Thoracic aorta (tissue), 1 donor: ENCODE results near the genes TPR and PTGS2.

GRCh38 chr1:183807282-183808252, 2.6 kb downstream of the RGL1 start:
- RAMPAGE, long total RNA, result no peak

DNA sequence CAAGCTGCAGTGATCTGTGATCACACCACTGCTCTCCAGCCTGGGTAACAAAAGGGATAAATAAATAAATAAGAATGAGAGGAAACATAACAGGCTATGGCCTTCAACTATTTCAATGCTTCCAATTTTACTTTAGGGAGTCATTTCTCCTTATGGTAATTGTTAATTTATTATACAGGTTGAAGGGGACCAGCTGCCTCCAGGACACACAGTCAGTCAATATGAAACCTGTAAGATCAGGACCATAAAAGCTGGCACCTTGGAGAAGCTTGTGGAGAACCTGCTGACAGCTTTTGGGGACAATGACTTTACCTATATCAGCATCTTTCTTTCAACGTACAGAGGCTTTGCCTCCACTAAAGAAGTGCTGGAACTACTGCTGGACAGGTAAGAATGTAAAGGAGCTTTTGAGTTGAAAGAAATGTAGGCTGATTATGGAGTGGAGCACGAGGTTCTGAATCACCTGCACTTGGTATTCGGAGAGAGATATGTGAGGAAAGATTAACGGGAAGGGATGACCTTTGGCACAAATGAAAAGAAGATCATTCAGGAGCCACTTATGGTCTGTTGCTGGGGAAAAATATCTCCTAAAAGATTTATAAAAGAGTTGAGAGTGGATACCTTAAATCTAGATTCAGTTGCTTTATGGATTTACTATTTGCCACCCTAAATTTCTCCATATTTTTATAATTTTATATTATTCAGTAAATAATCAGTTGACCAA, 42.6 kb downstream of the RGL1 start:
- RAMPAGE, long total RNA, result no peak

- RAMPAGE, long total RNA, result no peak
Observed at GRCh38 chr1:183926077-183926988, 111.2 kb downstream of the COLGALT2 start.

- RAMPAGE, long total RNA, result no peak
Observed at GRCh38 chr1:184408084-184408634, 21.3 kb downstream of the C1orf21 start.

GRCh38 chr1:184457344-184458088, 70.7 kb downstream of the C1orf21 start:
- RAMPAGE, long total RNA, result no peak

GRCh38 chr1:184610795-184611704, 143.6 kb downstream of the EDEM3 start:
- RAMPAGE, long total RNA, result no peak

DNA sequence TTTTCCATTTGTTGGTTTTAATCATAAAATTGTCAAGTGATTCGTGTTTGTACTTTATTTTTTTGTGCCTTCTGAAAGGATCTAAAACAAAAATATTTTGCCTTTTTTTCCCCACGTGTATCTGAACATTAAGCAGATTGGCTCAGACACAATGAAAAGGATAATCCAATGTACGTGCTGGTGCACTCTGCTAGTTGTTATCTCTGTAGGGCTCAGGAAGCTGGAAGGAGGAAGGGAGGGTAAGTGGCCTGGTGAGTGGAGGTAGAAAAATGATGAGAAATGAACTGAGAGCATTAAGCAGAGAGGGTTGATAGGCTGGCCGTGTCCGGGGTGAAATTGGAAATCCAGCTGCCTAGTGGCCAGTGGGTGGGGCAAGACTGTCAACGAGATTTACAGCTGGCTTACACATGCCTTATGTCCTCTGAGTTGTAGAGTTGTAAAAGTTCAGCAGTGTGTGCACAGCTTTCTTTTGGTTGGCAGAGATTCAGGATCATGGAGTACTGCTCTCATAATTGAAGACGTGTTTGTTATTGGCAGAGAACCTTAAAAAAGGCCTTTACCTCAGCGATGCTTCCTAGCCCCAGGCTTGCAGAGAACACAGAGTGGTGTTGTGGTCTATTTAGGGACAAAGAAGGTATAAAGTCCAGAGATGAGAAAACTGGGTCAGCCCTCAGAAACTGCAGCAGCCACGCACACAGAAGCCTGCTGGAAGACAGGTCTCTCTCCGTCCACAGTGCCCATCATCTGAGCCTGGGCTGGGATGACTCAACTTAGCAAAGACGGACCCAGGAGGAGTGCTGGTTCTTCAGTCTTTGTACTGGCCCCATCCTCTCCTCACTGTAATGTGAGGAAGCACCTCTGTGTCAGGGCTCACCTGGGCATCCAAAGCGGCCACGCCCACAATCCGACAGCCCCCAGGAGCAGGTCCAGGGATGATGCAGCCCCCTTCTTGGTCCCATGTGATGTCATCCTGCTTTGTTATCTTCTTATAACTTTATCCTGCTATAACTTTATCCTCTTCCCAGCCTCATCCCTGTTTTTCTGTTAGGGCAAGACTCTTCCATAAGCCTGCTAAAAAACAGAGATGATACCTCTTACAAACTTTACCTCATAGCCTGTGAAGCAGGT, 132.3 kb downstream of the EDEM3 start:
- RAMPAGE, long total RNA, result no peak

DNA sequence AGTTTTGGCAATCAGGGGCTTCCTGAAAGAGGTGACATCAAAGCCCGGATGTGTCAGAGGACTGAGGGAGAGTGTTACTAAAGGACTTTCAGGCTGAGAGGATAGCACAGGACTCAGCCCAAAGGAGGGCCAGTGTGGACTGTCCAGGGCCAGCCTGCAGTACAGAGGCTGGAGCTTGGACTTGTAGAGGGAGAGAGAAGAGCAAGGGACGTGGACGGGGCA, 128.5 kb downstream of the EDEM3 start:
- RAMPAGE, long total RNA, result no peak

- RAMPAGE, long total RNA, result no peak
Observed at GRCh38 chr1:184882560-184883013, 91.7 kb downstream of the NIBAN1 start.

DNA sequence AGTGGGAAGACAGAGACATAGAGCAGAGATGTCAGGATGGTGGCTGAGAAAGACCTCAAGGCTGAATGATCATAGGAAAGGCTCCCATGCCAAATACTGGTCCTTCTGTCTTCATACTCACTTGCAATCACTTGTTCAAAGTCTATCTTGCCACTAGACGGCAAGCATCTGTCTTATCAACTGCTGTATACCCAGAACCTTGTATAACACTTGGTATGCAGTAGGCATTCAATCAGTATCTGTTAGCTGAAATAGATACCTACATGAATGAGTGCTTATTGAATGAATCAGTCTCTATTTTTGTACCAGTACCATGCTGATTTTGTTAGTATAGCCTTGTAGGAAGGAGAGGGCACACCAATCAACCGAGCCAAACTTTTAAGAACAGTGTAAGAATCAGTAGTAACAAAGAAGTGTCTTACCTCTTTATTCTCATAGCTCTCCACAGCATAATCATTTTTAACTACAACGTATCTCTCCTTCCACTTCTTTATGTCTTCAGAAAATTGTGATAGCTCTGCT, 80.6 kb downstream of the NIBAN1 start:
- RAMPAGE, long total RNA, result no peak

GRCh38 chr1:184929911-184930390, 44.4 kb downstream of the NIBAN1 start:
- RAMPAGE, long total RNA, result no peak

DNA sequence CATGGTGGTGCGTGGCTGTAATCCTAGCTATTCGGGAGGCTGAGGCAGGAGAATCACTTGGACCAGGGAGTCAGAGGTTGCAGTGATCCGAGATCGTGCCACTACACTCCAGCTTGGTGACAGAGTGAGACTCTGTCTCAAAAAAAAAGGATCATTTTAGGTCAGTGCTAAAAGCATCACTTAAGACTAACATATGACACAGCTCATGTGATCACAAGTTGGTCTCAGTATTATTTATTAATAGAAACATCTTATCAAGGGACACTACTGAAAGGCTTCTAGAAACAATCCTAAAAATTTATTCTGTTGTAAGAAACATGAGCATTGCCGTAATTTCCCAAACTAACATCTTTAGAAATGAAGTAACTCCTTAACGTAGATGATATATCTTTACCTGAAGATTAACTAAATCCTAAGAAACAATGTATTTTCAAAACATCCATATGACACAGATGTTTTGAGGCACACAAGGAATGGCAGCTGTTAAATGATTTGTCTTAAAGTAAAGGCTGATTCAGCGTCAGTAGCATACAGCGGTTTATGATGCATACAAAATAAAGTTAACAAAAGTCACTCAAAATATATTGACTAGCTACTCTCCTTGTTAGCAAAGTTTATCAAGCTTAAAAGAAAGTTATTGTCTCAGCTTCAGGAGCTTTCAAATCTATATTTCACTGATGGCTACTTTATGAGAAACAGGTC, 2.6 kb downstream of the NIBAN1 start:
- RAMPAGE, long total RNA, result no peak

- RAMPAGE, long total RNA, result no peak
Observed at GRCh38 chr1:185139999-185140577, 16.7 kb downstream of the TRMT1L start.

- RAMPAGE, long total RNA, result no peak
Observed at GRCh38 chr1:185488694-185489561, 171.9 kb upstream of the IVNS1ABP start.

- RAMPAGE, long total RNA, result no peak
Observed at GRCh38 chr1:185646253-185646717, 87.9 kb upstream of the HMCN1 start.

DNA sequence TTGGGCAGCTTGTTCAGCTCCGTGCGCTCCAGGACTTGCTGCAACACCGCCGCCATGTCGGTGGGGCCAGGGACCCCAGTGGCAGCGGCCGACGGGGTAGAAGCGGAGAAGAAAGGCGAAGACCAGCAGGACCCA, 213 bp downstream of the TPR start:
- RAMPAGE, long total RNA, result no peak

DNA sequence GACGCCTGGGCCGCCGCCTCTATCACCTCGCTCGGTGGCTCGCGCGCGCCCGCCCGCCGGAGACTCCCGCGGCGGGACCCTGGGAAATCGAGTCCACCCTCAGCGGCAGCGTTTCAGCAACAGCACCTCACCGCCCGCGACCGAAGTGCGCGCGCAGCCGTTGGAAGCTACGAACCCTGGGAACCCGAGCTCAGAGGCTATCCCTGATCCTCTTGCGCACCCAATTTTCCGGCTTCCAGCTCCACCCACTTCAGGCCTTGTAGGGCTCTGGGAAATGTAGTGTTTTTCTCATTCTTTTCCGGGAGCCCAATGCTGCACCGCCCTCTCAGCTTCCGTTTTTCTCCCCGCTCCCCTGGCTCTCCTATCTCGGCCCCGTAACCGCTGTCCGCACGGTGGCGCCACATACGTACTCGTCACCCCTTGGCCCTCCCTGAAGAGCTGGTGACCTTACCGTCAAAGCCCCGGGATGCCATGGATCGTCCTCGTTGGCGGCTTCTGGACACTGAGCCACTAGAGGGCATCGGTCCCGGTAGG, at the start of gene TPR:
TPR (minus strand) TSS at position 146 of the 534 bp plus-strand sequence.
- RAMPAGE, long total RNA, result start-site peak on the minus strand centred at position 138 of the sequence, 219 bp wide, 1,123 reads

- RAMPAGE, long total RNA, result start-site peak on the minus strand at chr1:186680308-186680364, 16 reads; start-site peak on the minus strand at chr1:186680419-186680429, 50 reads
Observed at GRCh38 chr1:186679828-186681110, at the start of gene PTGS2. Gene PTGS2, minus strand, starts transcription at chr1:186680423.

GRCh38 chr1:186983306-186983616, 154.5 kb downstream of the PLA2G4A start:
- RAMPAGE, long total RNA, result no peak

DNA sequence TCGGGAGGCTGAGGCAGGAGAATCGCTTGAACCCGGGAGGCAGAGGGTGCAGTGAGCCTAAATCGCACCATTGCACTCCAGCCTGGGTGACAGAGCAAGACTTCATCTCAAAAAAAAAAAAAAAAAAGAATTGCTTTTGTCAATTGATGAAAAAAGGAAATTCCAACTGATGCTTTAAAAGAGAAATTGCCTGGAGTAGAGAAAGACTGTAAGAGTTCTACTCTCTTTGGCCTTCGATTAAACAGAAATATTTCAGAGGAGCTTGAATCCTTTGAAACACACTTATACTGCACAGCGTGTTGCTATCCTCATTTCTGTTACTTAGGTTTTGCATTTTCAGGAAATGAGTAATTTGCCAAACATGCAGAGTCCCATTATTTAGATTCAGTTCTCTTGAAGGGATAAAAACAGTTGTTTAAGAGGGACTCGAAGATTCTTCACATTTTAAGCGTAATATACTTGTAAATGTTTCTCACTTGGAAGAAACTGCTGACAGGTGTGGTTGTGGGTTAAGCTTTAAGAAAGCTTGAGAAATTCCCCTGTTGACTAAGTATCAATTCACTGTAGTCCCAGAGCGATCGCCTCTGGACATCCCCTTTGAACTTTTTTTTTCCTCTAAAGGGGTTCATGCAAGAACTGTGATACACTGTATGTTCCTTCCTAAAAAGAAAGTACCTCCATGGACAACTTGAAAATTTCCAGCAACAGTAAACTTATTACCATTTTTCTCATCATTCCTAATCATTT, 30.7 kb upstream of the RGS1 start:
- RAMPAGE, long total RNA, result no peak